Hair follicle dermal papilla cell (primary cell): Measurements from ENCODE around the genes TMEM39B and HDAC1.

DNA sequence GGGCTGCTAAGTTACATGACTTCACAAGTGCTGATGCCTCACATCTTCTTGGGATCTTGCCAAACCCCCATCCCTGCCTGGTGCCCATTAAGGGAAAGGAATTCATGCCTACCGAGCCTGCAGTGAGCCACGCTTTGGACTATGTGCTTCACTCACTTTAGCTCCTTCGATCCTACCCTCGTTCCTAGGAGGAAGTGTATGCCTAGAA lies 15.4 kb downstream of the TINAGL1 start:
- CAGE, long polyA plus RNA, result no peak

DNA sequence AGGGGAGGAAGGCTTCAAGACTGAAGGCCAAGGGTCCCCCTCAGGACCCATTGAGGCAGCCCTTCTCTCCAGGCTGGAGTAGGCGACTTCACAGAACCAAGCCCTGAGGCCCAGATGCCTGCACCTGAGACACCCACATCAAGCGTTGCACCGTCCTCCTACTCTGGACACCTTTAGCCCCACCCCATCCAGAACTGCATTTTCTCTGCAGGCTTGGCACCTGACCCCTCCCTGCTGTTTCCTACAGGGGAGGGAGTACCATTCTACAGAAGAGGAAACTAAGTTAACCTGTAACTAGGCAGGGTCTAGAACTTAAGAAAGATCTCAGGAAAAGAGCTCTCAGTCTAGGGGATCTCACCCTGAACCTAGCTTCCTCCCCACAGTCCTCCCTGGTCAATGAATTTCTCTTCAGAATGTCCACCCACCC lies 12.0 kb downstream of the PEF1 start:
- CAGE, long polyA plus RNA, result no peak

- CAGE, long polyA plus RNA, result no peak
These were observed 5.1 kb downstream of the PEF1 start for GRCh38 chr1:31639488-31640035.

DNA sequence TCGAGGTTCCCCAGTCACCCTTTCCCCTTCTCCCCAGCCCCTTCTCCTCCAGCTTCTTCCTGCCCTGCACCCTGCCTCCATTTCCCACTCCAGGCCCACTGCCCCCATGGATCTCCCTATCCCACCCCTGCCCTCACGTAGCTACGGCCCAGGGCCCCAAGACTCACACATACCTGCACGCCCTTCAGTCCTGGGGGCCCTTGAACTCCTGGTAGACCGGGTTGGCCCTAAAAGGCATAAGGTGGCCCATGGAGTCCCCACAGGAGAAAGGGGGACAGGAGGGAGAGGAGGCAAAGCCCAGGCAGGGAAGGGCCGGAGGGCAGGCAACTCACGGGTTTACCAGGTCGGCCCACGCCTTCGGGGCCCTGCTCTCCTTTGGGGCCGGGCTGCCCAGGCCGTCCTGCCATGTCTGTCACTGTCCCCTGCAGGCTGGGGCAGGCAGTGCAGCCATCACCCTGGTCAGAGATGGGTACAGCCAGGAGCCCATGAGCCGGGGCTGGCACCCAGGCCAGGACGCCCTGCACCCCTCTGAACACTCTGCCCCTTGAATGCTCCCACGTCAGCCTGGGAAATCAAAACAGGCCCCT lies 19.9 kb downstream of the COL16A1 start:
- CAGE, long polyA plus RNA, result no peak

GRCh38 chr1:31702057-31702396 lies 1.8 kb downstream of the COL16A1 start:
- CAGE, long polyA plus RNA, result no peak

DNA sequence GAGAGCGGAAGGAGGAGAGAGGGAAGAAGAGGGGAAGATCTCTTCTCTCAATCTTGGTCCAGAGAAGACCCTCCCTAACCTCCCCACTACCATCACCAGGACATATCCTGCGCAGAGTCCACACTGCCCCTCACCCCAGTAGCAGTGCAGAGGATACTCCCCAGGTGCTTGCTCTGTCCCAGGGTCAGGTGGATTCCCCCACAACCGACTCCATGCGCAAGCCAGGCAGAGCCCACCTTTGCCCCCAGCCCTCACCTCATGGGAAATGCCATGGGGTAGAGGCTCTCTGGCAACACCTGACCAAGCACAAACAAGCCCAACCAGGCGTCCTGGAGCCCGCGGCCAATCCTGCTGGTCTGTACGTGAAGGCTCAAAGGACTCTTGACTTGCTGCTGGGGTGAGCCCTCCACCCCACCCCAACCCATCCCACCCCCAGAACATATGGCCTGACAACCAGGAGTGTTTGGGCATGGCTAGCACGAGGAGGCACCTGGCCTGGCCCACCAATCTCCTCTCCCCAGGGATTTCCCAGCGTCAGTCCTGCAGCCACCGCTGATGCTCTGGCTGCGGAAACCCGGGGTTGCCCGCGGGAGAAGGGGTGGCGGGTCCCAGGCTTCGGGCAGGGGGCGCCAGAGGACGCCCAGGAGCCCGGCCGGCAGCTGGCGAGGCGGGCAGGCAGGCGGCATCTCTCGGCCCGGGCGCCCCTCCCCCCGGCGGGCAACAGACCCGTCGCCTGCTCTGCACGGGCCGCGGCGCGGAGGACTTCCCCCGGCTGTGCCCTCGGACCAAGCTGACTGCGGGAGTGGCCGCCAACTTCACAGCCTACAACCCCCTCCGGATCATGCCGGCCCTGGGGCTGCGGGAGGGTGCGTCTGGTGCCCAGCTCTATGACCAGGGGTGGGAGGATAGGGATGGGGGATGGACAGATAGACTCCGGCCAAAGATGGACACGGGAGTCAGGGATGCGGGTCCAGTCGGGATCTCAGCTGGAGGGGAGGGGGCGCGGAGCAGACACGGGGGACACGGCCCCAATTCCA lies 1.6 kb downstream of the ADGRB2 start:
- CAGE, long polyA plus RNA, result no peak

GRCh38 chr1:31888980-31889763 lies 49.0 kb downstream of the PTP4A2 start:
- CAGE, long polyA plus RNA, result no peak

GRCh38 chr1:31926761-31927664 lies 11.2 kb downstream of the PTP4A2 start:
- CAGE, long polyA plus RNA, result no peak

DNA sequence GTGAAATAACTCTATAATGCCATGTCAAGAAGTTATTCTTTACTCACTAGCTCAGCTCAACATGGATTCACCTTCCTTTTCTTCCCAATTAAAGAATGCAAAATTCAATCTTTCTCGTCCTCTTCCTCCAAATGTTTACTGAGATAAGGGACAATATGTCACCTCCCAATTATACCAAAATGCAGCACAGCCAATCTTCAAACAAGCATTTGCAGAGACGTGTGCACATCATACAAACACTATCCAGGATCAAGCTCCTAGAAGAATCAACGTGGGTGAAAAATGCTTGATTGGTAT lies 7.3 kb downstream of the PTP4A2 start:
- CAGE, long polyA plus RNA, result no peak

- CAGE, long polyA plus RNA, result no peak
These were observed 2.6 kb downstream of the PTP4A2 start for GRCh38 chr1:31935626-31935980.

DNA sequence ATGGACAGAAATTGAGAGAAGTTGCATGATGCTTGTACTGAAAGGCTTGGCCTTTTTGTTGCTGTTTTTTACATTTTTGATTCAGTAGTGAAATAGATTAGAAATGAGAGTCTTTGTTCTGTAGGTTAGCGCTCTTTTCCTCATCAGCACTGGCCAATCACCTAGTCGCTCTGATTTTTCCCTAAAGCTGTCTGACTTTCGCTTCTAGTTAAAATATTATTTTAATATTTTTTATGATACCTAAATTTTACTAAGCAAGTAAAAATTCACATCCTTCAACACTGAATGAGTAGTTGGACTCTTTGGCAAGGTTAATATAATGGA lies 1.4 kb downstream of the KHDRBS1 start:
- CAGE, long polyA plus RNA, result no peak

DNA sequence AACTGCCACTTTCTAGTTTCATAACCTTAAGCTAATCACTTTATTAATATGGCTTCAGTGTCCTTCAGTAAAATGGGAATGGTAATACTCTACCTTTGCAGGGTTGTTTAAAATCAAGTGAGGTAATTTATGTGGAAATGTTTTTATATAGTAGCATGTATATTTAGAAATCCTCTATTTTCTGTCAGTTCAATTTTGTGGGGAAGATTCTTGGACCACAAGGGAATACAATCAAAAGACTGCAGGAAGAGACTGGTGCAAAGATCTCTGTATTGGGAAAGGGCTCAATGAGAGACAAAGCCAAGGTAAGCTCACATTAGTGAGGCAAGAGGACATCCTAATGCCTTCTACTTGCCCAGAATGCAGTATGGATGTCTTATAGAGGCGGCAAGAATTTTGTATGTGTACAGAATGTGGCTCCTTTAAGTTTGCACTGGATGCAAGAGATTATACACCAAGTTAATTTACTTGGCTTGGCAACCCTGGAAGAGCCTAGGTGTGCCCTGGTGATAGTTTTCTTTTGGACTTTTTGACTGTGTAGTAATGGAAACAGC lies 17.7 kb downstream of the KHDRBS1 start:
- CAGE, long polyA plus RNA, result no peak

- CAGE, long polyA plus RNA, result no peak
These were observed at the start of gene TMEM39B for GRCh38 chr1:32072154-32073328. TSS of gene TMEM39B (plus strand) at chr1:32072939.

DNA sequence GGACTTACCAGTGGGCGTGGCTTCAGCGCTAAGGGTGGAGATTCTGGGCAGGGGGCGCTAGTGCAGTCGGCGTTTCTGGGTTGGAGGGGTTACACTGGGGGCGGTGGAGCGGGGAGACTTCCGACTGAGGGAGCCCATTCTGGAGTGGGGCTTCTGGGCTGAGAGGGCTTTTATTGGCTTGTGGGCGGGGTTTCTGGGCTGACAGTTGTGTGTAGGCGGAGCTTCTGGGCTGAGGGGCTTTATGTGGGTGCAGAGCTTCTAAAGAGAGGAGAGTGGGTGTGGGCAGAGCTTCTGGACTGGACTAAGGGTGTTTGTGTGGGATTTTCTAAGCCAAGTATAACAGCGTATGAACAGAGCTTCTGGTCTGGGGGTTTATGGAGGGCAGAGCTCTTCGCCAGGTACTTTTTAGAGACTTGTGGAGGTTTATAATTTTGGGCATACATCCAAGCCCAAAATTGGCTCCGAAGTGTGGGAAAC lies 628 bp downstream of the TMEM39B start:
- CAGE, long polyA plus RNA, result no peak

DNA sequence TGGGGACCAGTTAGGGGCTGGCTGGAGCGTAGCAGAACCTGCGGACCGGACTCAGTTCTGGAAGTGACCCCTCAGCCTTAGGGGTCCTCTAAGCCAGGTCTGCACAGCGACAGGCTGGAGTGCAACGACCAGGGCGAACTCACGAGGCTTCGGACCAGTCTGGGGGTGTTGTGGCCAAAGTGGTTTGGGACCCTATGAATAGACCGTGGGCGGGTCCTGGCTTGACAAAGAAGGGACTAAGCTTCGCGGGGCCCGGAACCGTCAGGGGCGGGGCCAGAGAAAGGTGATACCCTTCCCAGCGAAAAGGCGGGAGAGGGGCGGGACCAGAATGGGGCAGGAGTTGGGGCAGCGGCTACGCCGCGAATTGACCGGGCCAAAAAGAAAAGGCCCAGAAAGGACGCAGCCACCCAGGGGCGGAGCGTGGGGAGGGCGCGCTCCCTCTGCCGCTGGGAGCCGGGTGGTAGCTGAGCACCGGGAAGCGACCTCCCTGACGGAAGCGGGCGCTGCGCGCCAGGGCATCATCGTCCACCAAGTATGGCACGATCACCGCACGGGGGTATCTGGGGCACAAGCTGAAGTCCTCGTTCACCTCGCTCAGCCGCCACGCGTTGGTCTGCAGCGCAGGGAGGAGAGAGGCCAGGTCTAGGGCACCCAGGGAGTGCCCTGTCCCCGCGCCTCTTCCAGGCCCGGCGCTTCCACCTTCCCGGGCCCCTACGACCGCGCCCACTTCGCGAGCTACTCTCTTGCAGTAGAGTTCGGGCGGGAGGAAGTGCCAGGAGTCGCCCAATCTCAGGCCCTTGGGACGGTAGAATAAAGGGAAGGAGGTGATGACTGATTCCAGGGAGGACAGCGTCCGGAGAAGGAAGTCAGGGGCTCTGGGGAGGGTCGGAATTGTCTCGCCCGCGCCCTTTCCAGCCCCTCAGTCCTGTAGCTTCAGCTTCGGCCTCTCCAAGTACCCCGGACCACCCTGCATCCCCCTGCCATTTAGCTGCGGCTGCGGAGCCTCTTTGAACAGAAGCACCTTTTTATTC lies 6.7 kb upstream of the FAM167B start:
- CAGE, long polyA plus RNA, result no peak

- CAGE, long polyA plus RNA, result no peak
These were observed at the start of gene HDAC1 for GRCh38 chr1:32291485-32292549. TSS of gene HDAC1 (plus strand) at chr1:32292083.

DNA sequence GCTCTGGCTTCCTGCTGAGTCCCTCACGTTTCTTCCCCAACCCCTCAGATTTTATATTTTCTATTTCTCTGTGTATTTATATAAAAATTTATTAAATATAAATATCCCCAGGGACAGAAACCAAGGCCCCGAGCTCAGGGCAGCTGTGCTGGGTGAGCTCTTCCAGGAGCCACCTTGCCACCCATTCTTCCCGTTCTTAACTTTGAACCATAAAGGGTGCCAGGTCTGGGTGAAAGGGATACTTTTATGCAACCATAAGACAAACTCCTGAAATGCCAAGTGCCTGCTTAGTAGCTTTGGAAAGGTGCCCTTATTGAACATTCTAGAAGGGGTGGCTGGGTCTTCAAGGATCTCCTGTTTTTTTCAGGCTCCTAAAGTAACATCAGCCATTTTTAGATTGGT lies 3.0 kb downstream of the MARCKSL1 start:
- CAGE, long polyA plus RNA, result no peak

DNA sequence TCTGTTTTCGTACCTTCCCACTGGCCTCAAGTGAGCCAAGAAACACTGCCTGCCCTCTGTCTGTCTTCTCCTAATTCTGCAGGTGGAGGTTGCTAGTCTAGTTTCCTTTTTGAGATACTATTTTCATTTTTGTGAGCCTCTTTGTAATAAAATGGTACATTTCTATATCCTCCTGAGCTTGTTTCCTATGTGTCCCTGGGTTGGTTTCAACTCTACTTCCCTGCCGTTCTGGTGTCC lies 2.7 kb downstream of the MARCKSL1 start:
- CAGE, long polyA plus RNA, result no peak

DNA sequence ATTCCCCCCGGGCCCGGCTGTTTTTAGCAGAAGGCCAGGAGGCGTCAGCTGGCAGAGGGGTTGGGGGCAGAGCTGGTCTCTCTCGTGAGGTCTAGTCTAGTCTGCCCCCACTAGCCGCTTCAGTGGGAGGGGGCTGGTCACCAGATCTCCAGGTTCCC lies 10.2 kb downstream of the FAM229A start:
- CAGE, long polyA plus RNA, result no peak

DNA sequence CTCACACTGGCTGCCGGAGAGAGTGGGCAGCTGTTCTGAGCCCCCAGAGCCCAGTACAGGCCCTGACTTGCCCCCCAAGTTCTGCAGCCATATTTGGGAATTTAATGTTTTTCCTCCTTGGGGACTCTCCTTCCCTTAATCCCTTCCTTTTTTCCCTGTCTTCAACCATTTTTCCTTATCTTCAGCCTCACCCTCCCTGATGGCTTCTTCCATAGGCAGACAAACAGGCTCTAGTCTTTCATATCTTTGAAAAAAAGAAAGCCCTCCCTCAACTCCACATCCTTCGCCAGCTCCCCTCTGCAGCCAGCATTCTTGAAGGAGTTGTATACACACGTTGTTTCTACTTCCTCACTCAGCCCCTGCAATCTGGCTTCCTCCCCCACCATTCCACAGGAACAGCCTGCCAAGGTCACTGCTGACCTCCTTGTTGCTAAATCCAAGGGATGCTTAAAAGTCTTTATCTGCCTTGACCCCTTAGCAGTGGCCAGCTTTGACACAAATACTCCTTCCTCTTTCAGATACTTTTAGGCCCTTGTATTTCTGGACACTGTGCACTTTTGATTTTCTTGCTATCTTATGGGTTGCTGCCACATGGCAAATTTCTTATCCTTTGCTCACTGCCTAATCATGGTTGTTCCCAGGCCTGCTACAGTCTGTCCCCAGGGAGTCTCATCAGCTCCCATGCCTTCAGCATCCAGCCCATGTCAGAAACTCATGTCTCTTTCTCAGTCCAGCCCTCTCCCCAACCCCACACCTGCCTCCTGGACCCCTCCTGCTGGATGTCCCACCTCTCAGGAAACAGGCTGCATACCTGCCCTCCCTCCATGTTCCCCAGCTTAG lies 8.4 kb downstream of the FAM229A start:
- CAGE, long polyA plus RNA, result no peak